Melanocyte of skin (primary cell): ENCODE measurements around a stretch of chr13.

- CAGE, long polyA plus RNA, 2 experiments, result no peak in any of the 2 experiments
Measured at GRCh38 chr13:99217749-99218331, 17.2 kb downstream of the UBAC2 start.

DNA sequence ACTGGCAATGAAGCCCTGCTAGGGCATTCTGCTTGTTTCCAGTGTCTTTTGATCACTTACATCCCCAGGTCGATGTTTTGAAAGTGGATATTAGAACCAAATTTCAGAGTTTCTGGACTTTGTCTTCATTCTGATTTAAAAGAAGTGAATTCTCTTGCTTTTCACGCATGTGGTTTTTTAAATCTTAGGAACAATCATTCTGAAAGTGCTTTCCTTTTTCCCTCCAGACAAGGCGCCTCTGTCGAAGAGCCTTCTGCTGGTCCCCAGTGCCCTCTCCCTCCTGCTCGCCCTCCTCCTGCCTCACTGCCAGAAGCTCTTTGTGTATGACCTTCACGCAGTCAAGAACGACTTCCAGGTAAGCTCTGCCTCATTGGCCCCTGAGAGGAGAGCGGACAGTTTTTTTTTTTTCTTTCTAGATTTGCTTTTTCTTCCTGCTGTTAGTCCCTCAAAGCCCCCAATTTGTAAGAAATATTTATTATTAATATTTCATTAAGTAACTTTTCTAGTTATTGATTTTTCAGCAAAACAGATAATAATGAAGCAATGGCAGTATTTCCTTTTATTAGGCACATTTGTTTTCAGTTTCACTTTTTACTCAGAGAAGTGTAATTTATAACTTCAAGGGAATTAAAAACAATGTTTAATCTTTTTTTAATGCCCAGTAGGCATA, 19.8 kb downstream of the GPR18 start:
- CAGE, long polyA plus RNA, 2 experiments, result no peak in any of the 2 experiments

DNA sequence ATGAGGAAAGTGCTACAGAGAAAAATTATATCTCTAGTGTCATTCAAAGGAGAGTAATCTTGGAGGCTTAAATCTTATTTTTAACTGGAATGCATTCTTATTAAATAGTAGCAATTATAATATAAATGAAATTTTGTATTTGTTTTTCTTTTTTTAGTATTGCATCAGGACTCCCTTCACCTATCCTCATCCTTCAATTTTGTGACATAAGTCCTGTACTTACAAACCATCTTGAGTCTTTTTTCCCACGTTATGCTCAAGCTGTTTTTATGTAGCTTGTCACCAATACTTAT, 994 bp downstream of the GPR18 start:
- CAGE, long polyA plus RNA, 2 experiments, result no peak in any of the 2 experiments

- CAGE, long polyA plus RNA, 2 experiments, result no peak in any of the 2 experiments
Measured at GRCh38 chr13:99261458-99262060, 3.4 kb upstream of the GPR18 start.

DNA sequence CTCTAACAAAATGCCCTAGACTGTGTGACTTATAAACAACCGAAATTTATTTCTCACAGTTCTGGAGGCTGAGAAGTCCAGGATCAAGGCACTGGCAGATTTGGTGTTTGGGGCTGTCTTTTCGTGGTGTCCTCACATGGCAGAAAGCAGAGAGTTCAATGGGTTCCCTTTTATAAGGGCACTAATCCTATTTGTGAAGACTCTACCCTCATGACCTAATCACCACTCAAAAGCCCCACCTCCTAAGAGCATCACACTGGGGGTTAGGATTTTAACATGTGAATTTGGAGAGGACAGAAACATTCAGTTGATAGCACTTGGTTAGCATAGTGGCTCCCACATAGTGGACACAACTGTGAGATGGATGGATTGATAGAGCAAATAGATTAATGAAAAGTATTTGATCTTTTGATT, 21.5 kb upstream of the GPR18 start:
- CAGE, long polyA plus RNA, 2 experiments, result no peak in any of the 2 experiments

- CAGE, long polyA plus RNA, 2 experiments, result no peak in any of the 2 experiments
Measured at GRCh38 chr13:99282405-99283160, 24.4 kb upstream of the GPR18 start.

GRCh38 chr13:99311064-99312207, 4.2 kb upstream of the GPR183 start:
- CAGE, long polyA plus RNA, 2 experiments, result no peak in any of the 2 experiments

DNA sequence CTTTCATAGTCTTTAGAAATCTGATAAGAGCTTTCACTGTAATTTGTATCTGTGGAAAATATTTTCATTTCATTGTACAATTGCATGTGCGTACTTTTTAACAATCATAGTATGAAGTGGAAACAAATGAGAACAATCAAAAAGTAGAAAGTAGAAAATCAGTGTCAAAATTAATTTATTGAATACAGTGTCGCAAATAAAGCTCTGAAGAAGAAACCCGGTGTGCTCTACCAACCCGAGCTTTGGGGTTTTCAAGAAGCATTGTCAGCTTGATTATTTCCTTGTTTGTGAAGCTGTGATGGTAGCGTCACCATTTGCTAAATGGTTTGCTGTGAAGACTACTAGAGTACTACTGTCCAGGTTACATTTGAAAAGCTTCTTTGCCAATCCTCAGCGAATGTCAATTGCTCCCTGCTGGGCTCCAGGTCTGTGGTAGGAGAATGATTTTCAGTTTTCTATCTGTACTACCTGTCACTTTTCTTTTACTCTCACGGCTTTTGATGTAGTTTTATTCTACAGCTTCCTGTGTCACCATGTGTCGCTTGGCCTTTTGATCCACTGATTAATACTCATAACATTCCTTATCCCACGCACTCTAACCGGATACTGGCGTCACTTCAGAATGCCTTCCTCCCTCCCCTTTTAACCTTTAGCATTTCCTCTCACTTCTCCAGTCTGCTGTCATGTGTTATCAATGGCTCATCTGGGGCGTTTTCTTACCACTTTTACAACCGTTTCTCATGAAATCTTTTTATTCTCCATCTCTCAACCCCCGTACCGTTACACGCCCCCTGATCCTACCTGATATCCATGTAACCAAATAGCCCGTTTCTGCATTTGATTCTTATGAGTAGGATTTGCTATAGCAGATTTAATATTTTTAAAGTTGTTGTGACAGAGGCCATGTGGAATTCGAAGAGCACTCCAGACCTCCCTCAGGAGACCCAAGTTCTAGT, 7.5 kb upstream of the GPR183 start:
- CAGE, long polyA plus RNA, 2 experiments, result no peak in any of the 2 experiments

GRCh38 chr13:99372027-99372607, 64.9 kb upstream of the GPR183 start:
- CAGE, long polyA plus RNA, 2 experiments, result no peak in any of the 2 experiments

GRCh38 chr13:99374408-99375023, 67.3 kb upstream of the GPR183 start:
- CAGE, long polyA plus RNA, 2 experiments, result no peak in any of the 2 experiments

DNA sequence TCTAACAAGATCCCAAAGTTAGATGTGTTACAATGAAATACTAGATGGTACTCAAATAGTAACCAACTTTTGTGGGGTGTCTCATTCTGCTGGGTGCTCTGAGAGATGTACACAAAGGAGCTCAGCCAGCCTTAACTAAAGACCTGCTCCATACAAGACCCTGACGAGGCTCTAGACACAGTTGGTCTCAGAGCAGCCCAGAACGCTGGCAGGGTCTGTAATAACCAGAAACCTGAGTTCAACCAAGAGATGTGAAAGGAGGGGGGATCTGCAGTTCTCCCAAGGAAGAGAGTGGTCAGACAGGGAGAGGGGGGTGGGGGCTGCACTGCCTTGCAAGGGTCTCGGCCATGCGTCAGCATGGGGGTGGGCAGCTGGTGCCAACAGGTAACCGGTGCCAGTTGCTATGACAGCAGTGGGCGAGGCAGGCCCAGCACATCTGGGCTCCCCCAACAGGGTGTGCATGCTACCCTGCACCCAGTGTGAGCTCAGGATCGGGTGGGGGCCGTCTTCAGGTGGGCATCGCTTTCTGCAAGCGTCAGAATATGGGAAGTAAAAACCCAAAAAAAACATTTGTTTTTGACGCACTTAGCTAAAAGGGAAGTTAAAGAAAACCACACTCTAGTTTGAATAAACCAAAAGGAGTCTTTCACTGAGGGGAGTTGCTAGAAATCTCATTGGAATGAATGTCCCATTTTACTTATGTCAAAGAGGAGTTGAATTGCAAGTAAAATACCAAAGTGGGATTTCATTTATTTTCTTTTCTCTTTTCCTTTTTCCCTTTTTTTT, 68.0 kb upstream of the GPR183 start:
- CAGE, long polyA plus RNA, 2 experiments, result no peak in any of the 2 experiments

DNA sequence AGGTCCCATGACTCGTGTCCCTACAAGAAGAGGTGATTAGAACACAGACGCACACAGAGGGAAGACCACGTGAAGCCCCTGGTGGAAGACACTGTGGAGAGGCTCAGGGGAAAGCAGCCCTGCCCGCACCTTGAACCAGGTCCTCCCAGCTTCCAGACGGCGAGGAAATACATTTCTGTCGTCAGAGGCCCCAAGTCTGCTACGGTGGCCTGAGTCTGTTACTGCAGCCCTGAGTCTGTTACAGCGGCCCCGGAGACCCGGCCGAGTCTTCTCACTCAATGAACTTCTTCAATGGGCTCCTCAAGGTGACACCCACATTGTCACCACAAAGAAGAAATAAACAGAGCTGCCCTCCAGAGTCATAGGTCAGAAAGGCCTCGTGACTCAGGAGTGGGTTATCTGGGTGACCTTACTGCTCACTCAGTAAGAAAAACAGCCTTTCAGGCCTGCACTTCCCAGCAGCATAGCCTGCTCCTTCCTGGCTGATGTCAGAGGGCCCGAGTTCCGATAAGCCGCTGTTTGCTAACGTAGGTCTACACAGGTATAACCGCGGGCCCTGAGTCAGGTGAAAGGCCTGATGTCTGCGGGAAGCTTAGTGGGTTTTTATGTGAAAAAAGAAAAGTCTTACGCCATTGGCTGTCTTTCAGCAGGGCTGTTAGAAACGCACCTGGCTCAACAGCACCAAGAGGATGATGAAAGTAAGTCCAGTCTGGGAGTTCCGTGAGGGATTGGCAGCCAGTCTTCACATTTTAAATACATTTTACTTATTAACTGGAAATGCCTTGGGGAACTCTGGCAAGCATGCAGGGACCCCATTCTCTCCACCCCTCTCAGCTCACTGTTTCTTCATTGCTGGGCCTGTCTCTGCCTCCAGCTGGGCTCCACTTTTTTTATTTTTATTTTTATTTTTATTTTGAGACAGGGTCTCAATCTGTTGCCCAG, 66.8 kb upstream of the TM9SF2 start:
- CAGE, long polyA plus RNA, 2 experiments, result no peak in any of the 2 experiments

GRCh38 chr13:99565702-99566485, 40.6 kb upstream of the CLYBL start:
- CAGE, long polyA plus RNA, 2 experiments, result no peak in any of the 2 experiments

- CAGE, long polyA plus RNA, 2 experiments, result no peak in any of the 2 experiments
Measured at GRCh38 chr13:99600333-99600607, 6.2 kb upstream of the CLYBL start.

DNA sequence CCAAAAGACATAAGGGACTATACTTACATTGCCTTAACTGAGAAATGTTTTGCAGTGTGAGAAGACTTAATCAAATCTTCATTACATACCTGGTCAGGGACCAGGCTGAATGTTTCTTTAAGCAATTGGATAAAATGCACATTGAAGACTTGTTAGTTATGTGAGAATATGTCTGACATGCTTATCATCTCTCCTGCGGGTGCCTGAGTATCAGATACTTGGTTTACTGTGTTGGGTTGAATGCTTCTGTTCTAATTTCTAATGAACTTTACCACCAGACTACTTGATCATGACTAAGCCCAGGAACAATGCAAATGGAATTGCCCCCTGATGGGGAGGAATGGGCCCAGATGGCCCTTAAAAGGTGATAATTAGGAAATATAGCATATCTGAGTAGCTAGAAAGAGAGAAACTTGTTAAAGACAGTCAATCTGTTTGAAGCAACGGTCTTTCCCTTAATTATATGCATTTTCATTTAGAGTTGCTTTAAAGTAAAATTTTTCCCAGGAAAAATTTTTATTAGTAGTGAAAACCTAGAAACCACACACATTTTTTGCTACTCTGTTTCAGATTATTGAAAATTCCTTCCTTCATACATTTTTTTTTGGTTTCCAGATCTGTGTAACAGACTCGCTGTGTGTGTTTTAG, 81.3 kb downstream of the CLYBL start:
- CAGE, long polyA plus RNA, 2 experiments, result no peak in any of the 2 experiments

DNA sequence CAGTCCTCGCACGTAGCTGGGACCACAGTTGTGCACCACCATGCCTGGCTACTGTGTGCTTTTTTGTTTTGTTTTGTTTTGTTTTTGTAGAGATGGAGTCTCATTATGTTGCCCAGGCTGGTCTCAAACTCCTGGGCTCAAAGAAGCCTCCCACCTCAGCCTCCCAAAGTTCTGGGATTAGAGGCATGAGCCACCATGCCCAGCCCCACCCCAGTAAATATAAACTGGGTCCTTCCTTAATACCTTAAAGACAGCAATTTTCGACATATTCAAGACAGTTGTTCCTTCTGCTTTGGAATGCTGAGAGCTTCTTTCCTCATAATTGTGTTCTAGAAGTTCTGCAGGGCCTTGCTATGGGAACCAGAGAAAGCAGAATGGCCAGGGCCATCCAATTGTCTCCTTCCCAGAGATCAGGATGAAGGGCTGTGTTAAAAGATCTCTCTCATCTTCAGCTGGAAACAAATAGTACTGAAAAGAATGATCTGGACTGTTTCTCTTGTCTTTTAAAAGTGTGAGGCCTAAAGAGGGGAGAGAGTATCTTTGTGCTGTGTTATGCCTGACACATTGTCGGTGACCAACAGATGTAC, 122.3 kb downstream of the CLYBL start:
- CAGE, long polyA plus RNA, 2 experiments, result no peak in any of the 2 experiments

DNA sequence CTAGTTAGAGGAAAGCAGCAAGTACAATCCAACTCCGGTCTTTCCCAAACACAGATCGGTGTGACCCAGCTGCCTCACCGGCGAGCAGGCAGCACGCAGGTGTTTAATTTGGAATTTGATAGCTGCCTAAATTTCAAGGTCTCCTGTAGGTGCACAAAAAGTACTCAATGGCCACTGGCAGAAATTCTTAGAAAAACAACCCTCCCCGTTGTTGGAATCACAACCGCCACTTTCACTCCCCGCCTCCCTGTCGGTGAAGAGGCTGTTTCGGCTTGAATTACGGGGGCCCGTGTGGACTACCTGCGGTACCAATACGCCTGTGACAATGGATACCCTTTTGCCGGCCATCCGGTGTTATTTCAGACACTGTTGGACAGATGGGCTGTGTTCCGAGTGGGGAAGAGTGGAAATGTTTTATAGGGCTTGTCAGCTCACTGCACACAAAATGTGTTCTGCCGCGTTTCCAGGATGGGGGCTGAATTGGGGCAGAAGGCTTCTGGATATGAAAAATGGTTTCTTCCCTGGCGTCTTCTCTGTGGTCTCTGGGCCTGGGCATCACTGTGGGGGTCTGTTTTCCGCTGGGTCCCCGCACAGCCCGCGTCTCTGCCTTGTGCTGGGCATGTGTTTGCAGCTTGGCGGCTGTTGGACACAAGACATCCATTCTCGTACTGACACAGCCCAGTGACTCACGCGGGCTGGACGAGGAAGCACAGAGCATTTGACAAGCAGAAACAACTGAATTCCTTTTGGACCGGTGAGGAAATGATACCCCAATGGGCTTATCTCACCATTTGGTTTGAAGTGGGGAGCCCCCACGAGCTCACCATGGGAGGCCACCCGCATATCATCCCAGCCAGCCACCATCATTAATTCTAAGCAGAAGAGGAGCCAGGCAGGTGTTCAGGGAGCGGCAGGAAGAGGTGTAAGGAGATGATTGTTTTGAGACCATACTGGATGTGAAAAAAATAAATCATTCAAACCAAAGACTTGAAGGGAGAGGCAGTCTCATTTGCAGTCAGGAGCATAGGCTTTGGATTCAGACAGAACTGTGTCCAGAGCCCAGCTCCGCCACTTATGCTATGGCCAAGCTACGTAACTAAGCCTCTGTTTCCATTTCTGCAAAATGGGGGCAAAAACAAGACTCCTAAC, 45.2 kb downstream of the ZIC5 start:
- CAGE, long polyA plus RNA, 2 experiments, result no peak in any of the 2 experiments

- CAGE, long polyA plus RNA, 2 experiments, result no peak in any of the 2 experiments
Measured at GRCh38 chr13:99956817-99957545, 14.6 kb downstream of the ZIC5 start.

DNA sequence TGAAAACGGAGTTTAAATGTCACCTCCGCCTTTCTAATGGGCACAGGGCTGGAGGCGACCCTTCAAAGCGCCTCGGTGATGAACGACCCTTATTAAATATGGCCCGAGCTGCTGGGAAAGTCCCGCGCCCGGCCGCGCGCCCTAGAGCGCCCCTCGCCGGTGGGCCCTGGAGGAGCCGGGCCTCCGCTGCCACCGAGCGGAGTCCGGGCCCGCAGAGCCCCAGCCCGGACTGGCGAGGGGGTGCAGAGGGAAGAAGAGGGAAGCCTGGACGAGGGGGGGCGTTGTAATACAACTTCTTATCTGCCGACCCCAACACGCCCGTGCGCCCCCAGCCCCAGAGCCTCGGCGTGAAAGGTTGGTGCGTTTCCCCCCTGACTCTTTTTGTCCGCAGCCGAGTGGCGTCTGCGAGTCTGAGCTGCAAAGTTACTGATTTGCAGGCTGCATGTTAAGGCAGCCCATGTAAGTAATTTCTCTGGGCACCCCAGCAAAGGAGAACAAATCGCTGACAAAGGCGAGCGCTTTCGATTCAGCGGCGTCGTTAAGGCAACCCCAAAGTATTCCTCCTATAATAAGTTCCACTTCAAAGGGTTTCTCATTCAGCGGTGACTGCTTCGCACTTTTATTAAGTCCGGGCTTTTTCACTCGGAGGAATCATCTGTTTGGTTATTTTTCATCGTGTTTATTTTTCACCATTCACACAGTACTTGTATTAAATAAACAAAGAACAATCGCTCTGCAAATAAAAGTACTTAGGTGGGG, 11.8 kb downstream of the ZIC5 start:
- CAGE, long polyA plus RNA, 2 experiments, result no peak in any of the 2 experiments

DNA sequence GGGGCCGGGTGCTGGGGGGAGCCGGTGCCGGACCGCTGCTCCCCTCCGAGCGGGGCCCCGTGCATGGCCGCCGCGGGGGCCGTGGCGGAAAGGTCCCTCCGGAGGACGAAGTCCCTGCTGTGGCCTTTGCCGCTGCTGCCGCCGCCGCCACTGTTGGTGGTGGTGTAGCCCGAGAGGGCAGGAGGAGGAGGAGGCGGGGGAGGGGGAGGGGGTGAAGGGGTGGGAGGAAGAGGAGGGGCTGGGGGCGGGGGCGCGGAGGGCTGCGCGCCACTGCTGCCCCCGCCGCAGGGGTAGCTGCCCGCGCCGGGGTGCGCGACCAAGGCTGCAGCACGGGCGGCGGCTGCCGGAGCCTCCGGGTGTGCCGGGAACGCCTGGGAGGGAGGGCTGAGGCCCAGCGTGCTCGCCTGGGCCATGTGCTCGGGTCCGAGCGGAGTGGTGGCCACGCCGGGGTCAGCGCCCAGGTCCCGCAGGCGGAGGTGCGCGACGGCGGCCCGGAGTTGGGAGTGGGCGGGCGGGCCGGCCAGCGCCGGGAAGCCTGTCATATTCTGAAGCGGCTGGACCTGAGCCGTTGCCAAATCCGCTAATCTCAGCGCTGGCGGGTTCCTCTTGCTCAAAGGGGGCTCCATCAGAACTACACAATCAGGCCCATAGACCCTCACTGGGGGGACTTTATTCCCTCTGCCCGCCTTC, 444 bp downstream of the ZIC5 start:
- CAGE, long polyA plus RNA, 2 experiments, result no peak in any of the 2 experiments